ENCODE measurements around a stretch of chr3.

DNA sequence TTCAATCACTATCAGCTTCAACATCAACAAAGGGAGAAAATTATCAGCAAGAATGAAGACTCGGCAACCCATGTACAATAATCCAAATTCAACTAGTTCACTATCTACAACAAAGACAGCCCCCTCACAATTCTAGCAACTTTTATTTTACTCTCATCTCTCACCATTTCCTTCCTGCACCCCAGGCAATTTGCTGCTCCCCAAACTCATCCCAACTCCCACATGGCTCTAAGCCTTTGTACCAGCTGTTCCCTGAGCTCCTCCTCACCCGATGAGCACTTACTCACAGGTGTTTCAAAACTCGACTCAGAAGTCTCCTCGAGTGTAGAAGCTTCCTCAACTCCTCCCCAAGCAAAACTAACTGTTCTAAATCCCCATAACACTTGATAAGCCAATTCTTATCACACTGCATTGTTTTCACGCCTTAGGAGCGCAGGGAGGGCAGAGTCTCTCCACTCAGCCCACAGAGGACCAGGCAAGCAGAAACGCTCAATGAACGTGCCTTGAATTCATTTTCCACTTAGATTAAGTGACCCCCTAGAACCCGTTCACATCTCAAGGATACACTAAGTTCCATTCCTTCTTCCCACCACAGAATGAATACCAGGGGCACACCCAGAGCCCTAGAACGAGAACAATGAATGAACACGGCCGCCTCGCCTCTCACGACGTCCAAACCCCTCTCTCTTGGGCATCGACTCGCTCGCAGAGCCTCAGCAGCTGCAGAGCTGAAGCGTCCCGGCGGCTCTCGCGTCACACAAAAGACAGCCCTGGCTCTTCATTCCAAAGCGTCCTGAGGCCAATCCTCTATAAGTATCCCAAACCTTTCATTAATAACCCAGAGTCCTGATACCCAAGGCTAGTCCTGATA lies 1.2 kb downstream of the RAF1 start:
- RRBS: no CpG with 5 or more reads among the region's 24 CpGs

- RRBS: no CpG with 5 or more reads among the region's 13 CpGs
Measured at GRCh38 chr3:12798450-12799072, 2.1 kb downstream of the CAND2 start.

DNA sequence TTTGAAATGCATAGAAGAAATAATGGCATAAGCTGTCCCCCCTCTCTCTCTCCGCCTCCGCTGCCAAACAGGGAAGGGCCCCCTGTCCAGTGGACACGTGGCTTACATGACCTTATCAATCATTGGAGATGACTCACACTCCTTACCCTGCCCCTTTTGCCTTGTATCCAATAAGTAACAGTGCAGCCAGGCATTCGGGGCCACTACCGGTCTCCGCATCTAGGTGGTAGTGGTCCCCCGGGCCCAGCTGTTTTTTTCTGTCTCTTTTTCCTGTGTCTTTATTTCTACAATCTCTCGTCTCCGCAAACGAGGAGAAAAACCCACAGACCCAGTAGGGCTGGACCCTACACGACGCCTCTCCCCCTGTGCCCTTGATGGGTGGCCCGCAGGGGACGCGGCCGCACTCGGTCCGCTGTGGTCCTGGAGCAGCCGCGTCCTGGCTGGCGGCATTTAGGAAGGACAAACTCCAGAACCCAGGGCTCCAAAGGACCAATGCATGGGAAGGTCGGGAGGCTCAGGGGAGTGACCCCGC lies 27.1 kb upstream of the RPL32 start:
- RRBS: no CpG with 5 or more reads among the region's 23 CpGs

DNA sequence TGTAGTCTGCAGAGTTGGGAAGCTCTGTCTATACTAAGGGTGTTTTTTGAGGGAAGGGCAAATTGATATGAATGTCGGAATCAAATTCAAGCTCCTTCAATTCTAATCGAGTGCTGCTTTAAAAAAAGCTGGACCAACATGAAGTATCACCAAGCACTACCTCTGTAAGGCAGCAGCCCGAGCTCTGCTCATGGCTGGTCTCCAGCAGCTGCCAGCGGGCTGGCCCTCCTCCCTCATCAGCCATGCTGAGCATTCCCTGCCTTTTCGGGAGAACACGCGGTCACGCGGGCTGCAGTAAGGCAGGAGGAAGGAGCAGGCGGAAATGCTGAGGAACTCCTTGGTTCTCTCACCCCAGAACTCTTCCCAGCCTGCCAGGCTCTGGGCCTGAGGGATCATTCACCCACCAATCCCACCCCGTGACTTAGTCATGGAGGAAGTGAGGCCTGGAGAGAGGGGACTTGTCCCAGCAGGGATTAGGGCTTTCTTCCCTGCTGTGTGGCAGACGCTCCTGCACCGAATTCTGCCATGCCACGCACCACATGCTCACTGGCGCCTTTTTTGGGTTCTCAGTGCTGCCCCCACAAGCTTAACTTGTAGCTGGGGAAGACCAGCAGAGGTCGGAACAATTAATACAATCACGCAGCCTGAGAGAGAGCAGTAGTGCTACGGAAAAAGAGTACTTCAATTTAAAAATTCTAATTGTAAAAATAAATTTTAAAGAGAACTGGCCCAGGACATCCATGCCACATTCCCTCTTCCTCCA lies 42.9 kb upstream of the RPL32 start:
- RRBS: no CpG with 5 or more reads among the region's 18 CpGs

GRCh38 chr3:12900012-12900439 lies 58.7 kb upstream of the RPL32 start:
- RRBS: no CpG with 5 or more reads among the region's 2 CpGs

GRCh38 chr3:12900440-12901528 lies 59.4 kb upstream of the RPL32 start:
- RRBS: 97% methylated on average over 3 of the region's 31 CpGs

DNA sequence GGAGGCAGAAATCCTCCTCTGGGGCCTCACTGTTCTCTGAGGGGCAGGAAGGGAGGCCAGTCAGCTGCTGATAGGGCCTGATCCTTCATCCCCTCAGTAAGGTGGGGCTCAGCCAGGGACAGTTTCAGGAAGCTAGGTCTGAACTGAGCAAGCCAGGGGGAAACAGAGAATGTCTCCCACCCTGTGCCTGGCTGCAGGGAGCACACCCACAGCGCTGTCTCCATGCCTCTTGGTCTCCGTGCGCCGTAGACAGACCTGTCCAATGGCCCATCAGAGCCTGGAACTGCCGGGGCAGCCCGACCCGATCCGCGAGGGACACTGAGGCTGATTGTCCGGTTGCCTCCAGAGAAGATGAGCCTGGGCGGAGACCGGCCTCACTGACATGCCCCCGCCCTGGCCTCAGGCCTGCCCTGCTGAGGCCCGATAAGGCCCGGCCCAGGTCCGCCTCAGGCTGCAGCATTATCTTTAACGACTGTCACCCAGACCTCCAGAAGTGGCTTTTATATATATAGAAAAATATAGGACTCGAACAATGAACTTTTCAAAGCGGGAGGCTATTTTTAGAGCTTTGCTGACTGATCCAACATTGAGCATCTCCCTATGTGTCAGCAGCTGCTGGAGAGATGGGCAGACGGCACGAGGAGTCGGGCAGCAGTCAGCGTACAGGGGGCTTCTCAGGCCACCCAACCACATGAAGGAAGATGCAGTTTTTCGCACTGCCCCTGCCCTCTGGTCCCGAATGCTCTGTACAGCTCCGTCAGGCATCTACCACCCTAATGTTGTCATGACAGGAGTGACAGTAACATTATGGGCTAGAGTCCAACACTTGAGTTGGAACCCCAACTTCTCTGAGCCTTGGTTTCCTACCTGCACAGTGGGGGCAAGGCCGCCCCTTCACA lies 111.9 kb upstream of the RPL32 start:
- RRBS: 77% methylated on average over 10 of the region's 27 CpGs

DNA sequence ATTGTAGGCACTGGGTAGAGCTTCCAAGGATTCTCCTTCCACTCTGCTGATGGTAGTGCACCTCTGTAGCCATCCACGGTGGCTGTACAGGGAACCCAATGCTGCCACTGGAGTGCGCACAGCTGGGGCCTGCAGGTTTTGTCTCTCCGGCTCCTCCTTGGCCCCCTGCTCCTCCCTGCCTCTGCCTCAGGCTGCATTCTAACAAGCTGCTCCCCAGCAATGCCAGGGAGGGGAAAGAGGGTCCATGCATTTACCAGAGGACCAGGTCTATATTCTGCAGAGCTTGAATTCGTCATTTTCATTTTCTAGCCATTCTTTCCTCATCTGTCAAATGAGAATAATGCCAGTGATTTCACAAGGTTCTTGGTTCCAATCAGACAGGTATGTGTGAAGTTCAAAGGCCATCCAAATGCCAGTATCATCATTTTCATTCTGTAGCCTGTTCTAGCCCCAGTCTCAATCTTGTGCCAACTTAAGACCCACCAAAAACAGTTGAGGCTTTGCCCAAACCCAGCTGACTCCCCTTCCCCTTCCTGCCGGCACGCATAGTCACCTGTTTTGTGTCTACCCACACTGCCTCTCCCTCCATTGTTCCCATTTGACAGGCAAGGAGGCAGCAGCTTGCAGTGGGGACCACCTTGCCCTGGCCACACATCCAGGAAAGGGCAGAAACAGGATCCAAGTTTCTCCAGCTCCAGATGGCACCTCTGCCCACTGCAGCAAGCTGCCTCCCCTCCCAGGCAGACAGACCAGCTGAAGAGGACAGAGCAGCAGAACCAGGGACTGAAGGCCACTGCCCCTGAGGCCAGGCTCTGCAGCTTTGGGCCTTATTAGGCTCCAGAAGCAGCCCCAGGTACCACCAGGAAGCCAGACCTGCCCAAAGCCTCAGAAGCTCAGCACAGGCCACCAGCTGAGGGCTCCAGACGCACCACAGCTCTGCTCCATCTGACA lies 112.6 kb downstream of the IQSEC1 start:
- RRBS: no CpG with 5 or more reads among the region's 7 CpGs

GRCh38 chr3:12966284-12967537 lies 106.5 kb downstream of the IQSEC1 start:
- RRBS: 4% methylated on average over 15 of the region's 53 CpGs

- RRBS: no CpG with 5 or more reads among the region's 30 CpGs
Measured at GRCh38 chr3:12992984-12993638, 80.1 kb downstream of the IQSEC1 start.

- RRBS: no CpG with 5 or more reads among the region's 5 CpGs
Measured at GRCh38 chr3:13040350-13040800, 32.9 kb downstream of the IQSEC1 start.

DNA sequence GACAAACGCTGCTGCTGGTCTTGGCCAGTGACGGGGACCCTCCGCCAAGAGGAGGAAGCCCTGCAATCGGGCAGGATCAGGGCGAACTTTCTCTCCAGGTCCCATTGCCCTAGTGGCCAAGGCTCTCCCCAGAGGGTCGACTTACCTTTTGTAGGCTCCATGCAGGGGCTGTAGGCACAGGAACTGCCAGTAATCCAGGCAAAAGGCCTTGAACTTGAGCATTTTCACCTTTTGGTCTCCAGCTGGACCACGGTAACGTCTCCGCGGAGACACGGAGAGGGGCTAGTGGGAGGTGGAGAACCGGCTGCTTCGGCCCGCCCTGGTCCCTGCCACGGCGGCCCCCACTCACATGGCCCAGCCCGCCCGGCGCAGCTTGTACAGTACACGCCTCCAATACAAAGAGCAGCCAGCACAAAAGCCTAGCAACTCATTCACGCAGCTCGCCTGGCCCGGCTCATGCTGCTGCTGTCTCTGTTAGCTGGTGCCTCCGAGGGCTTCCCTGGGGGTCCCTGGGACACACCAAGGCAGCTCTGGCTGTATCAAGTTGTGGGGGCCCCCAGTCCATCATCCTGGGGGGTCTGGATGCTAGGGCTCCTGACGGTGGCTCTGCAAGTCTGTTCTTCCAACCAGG lies 31.0 kb downstream of the IQSEC1 start:
- RRBS: 58% methylated on average over 12 of the region's 25 CpGs

GRCh38 chr3:13111984-13112785 lies 39.0 kb upstream of the IQSEC1 start:
- RRBS: 37% methylated on average over 4 of the region's 18 CpGs

- RRBS: no CpG with 5 or more reads among the region's 3 CpGs
Measured at GRCh38 chr3:13262741-13263109, 157.4 kb downstream of the NUP210 start.

GRCh38 chr3:13470743-13471527 lies 9.2 kb upstream of the HDAC11 start:
- RRBS: no CpG with 5 or more reads among the region's 14 CpGs

DNA sequence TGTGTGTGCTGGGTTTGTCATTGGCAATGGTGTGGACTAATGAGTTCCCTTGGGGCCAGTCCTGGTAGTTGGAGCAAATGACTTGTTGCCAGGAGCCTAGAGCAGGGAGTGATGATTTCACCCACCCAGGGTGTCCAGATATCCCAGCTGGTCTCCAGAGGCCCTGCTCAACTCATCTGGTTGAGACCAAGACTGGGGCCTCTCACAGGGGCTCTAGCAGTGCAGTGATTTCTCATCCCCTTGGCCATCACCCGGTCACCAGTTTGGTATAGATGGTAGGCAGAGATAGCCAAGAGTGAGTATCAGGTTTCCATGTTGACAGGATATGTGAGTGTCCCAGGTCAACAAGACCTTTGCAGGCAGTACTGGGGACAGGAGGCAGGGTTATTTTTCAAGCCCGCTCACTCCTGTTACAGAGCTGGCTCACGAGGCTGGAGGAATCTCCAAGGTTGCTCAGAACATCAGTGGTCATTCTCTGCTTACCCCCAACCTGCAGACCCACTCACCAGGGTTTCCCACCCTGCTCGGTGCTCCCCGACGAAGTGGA lies 4.0 kb upstream of the HDAC11 start:
- RRBS: no CpG with 5 or more reads among the region's 6 CpGs

DNA sequence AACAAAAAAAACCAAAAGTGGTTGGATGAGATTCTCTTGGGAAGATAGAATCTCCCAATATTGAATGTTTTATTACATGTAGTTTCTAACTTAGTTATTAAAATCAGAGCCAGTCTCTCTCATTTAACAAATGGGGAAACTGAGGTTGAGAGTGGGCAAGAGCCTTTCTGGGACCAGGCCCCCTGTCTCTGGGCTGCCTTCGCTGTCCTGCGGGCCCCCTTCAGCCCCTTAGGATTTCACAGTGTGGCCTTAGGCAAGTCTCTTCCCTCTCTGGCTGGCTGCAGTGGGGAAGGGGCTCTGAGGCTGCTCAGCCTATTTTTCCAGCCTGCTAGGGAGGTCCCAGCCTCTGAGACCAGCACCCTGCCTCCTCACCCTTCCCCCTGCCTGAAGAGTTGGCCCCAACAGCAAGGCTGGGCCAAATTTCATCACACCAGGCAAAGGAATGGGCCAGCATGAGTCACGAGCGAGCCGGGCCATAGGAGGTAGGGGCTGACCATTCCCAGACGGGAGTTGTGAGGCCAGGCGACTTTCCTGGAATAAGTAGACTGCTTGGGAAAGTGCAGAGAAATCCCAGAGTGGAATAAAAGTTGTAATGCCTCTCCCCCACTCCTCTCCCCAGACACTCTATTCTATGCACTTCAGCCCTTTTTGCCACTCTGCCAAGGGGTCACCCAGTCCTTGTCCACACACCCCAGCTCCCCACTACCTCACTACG lies 5.8 kb upstream of the FBLN2 start:
- RRBS: no CpG with 5 or more reads among the region's 8 CpGs

DNA sequence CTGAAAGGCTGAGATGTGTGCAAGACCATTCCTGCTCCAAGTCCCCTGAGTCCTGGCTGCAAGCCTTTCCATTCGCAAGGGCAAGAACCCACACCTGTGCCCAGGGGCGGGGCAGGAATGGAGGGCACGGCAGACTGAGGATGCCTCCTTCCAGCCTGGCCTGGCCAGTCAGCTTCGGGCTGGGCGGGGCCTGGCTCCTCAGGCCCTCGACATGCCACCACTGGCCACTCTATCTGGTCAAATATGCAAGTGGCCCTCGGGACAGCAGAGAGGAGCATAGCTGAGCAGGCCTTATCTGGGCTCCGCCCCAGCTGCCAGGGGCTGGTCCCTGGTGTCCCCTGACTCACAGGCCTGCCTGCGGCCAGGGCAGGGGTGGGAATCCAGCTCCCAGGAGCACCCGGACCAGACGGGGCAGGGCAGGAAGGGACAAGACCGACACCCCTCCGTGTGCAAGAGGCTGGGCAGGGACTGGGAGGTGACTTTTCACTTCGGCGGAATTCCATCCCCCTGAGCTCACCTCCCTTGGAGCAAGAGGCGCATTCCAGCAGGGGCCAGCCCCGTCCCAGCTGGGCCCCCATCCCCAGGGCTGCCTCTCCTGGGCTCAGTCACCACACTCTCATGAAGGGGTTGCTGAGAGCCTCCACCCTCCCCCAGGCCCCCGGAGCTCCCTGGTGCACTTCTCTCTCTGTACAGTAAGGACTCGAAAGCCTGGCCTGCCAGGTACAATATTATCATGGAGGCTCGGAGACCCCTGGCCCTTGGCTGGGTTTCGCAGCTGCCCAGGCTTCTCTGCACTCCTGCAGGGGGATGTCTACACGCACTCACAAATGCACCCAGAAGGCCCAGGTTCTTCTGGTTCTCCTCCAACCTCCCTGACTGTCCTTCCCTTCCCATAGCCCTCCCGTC lies 29.6 kb downstream of the WNT7A start:
- RRBS: no CpG with 5 or more reads among the region's 23 CpGs

DNA sequence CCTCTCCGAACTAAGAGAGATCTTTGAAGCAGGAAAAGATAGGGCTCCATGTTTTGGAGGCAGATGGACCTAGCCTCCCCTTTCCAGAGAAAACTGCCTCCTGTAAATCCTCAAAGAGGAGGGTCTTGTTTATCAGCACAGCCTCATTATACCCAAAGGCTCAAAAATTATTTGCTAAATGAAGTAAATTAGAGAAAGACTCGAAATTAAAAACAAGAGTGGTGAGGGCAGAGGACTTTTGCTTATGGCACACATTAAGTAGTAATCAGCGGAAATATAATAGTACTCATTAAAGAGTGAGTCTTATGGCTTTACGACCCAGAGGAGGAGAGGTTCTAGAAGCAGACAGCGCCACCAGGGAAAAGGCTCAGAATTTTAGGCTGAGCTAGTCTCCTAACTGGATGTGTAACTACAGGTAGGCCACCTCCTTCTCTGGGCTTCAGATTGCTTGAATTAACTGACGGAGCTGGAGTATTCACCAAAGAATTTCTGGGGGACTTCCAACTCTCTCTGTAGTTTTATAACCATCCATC lies 1.5 kb downstream of the CHCHD4 start:
- RRBS: no CpG with 5 or more reads among the region's 6 CpGs

- RRBS: 78% methylated on average over 2 of the region's 10 CpGs
Measured at GRCh38 chr3:14151578-14152201, 26.7 kb downstream of the XPC start.

Measured in pericardium (tissue), 1 donor.